Choroid plexus epithelial cell (primary cell): ENCODE measurements around the gene ASAH2.

DNA sequence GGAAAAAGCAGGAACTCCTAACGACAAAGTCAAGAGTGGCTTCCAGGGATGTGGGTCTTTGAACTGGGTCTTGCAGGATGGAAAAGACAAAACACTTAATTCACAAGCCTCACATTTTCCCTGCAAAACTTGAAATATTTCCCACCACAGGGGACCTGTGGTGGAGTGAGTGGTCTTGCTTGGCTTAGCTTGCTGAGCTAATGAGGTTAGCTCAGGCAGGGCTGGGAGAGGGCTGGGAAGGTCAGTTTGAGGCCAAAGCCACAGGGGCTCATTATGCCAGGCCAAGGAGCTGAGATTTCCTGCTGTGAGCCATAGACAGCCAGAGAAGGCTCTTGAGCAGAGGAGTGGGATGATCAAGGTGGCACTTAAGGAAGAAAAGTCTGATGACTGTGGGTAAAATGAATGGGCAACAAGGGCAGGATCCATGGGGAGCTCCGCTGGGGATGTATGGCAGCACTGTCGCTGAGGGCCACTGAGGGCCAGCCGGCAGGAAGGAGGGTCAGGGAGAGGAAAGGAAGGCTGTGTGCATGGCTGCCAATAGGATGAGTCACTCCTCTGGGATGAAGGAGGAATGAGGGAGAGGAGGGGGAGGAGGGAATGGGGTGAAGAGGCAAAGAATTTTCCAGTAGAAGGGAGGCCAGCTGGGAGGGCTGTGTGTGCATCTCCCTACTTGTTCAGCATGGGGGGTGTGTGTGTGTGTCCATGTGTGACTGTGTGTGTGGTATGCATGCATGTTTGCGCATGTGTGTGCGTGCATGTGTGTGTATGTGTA lies 18.6 kb upstream of the ZNF488 start:
- RRBS: no CpG with 5 or more reads among the region's 6 CpGs

DNA sequence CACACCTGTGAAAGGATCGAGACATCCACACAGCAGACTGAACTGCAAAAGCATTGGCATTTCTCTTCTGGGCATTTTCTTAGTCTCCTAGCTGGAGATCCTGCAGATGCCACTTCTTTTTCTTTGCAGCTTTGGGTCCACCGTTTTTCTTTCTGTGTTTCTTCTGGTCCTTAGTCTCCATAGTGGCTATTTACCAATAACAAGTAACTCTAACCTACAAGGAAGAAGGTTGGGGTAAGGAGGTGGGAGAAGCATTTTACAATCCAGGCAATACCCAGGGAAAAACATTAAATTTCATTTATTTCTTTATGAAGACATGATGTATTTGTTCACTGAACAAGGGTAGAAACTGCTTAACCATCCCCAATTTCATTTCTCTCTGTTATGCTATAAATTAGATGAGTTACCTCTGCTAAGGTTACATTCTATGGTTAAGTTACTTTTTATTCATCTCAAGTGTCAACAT lies 28.3 kb upstream of the AGAP9 start:
- RRBS: no CpG with 5 or more reads among the region's 2 CpGs

DNA sequence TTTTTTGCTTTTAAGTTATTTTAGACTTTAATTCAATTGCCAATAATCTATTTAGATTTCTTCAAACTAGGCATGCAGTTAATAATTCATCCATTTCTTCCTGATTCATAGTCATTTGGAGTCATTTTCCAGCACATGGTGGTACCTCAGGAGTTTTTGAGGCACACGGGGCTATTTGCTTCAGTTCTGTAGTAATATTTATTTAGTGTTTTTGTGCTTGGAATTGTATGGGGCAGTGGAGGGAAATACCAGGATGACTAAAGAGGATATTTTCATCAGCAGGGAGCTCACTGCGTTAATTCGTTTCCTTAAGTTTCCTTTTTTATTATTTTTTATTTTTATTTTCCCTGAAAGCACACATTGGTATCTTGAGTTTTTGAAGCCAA lies 57.5 kb downstream of the MAPK8 start:
- RRBS: no CpG with 5 or more reads among the region's 3 CpGs

DNA sequence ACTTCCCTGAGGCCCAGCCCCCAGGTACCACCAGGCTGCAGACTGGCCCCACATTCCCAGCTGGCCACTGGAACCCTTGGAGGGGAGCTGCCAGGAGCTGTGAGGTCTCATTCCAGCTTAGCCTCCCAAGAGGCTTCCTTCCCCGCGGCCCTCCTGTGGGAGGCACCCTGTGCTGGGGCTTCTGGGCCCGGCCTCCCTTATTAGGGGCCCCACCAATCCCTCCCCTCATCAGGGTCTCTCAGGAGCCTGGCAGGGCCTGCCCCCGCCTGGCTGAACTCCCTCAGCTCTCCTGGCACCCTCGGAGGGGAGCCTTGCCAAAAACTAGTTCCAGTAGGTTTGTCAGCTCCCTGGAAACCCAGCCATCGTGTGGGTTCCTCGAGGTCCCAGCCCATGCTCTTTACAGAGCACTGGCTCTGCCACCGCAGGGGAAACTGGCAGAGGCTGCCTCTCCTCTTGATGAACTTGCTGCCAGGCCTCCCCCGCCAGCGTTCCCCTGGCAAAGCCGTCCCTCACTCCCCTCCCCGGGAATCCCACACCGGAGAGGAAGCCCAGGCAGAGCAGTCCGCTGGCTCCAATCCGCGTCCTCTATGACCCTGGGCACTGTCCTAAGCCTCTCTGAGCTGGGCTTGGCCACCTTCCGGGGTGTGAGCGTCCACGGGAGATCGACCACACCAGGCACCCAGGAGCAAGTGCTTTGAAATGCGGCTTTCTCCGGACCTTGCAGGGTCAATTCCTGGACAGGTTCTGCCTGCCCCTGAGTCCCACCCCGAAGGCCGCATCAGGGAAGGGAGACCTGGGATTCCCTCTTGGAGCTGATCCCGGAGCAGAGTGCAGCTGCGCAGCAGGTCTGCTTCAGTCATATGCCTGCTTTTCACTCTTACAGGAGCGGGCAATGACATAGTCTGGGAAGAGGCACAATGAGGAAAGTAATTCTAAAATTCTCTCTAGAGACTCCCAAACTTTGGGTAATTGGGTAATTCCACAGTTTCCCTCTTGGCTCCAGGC lies 139.7 kb downstream of the ARHGAP22 start:
- RRBS: 87% methylated on average over 9 of the region's 27 CpGs

DNA sequence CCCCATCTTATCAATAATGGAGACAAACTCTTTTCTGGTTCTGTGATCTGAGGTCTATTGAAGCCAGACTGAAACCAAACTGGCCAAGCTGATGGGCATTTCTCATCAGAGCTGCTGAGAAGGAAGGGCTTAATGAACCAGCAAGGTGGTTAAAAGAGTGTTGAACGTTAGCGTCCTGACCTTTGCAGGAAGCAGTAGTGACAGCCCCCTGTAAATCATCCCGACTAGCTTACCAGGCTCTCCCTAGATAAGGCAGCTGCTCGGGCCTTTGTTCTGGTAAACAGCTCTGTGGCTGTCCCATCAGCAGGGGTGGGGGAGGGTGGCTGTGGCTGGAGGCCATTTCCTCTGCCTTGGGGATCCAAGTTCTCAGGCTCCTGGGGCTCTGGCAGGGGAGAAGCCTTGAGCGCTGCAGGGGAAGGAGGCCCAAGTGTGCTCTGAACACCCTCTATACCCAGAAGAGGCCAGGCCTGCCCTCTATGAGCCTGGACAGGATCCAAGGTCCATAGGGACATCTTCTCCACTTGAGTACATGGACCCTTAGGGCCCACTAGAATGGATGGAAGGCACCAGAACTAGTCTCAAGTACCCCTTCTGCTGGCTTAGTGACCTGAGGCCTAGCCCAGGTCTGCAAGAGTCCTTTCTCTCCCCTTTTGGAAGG lies 134.7 kb downstream of the ARHGAP22 start:
- RRBS: no CpG with 5 or more reads among the region's 5 CpGs

DNA sequence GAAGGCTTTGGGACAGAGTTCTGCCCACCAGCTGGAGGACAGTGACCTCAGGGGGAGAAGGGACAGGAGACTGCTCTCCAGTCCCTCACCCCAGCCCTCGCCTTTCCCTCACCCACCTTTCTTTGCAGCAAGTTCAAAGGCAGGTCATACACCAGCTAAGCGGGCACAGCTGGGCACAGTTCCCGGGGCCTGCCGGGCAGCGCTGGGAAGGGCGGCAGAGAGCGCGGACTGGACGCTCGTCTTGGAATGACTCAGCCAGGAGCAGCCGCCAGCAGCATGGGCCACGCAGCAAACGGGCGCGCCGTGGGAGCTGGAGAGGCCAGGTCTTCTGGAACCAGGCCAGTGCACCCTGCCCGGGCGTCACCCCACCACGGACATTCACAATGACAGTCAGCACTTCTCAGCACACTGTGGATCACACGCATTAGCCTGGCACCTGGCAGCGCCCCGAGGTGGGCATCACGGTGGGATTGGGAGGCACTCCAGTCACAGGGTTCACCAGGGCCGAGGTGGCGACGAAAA lies 29.2 kb upstream of the WDFY4 start:
- RRBS: no CpG with 5 or more reads among the region's 26 CpGs

DNA sequence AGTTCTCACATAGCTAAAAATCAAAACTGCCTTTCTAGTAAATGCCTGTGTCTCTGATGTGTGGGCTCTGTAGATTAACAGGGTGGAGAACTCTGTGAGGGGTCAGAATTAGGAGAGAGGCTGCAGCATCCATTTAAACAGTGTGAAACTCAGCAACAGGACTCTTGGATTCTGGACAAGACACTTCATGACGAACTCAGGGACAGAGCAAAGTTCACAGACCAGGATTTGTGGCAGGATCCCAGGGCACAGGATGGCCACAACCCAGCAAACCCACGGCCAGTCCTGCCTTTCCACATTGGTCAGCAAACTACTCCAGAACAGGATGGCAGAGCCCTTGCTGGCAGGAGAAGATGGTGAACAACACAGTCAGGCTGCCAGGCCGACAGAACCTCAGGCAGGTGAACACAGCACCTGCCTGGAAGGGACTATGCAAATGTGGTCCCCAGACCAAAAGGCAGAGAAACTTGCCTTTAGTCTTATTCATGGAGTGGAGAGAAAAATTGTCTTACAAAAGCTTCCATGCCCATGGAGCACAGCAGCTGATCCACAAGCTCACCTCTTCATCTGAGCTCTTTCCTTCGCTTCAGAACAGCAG lies 34.3 kb downstream of the VSTM4 start:
- RRBS: no CpG with 5 or more reads among the region's 4 CpGs

- RRBS: no CpG with 5 or more reads among the region's 16 CpGs
Measured at GRCh38 chr10:49172642-49173806, 15.2 kb downstream of the TMEM273 start.

GRCh38 chr10:49759832-49760170 lies 2.3 kb downstream of the OGDHL start:
- RRBS: no CpG with 5 or more reads among the region's 1 CpG

- RRBS: no CpG with 5 or more reads among the region's 4 CpGs
Measured at GRCh38 chr10:50248187-50248615, 3.1 kb downstream of the ASAH2 start.

DNA sequence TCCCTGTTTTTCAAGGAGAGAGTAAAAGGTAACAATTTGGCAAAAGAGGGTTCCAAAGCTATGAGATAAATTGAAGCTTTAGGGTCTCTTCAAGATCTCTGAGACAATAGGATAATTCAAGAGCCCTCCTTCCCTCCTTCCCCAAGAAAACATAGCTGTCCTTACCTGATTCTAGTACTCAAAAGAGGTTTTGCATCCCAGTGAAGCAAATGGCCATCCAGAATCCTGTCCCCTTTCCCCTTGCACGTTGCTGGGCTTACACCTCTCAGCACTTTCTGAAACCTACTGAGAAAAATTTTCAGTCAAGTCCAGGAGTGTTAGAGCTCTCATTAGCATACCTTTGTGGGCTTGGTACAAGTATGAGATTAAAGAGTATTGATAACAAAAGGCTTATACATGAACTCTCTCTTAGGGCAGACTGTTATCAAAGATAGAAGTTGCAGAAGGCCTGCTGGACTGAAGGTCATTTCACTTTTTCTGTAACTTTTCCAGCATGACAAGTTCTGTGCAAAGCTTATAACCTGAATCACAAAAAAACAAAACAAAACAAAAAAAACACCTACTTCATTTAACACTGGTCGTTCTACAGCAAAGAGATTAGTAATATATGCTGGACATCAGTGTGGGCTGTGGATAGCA lies at the start of gene ASAH2:
Gene ASAH2 (minus strand): TSS at position 287 of the 639 bp plus-strand sequence.
- RRBS: no CpG with 5 or more reads among the region's 2 CpGs

GRCh38 chr10:50333040-50334128 lies 82.1 kb upstream of the ASAH2 start:
- RRBS: no CpG with 5 or more reads among the region's 2 CpGs

DNA sequence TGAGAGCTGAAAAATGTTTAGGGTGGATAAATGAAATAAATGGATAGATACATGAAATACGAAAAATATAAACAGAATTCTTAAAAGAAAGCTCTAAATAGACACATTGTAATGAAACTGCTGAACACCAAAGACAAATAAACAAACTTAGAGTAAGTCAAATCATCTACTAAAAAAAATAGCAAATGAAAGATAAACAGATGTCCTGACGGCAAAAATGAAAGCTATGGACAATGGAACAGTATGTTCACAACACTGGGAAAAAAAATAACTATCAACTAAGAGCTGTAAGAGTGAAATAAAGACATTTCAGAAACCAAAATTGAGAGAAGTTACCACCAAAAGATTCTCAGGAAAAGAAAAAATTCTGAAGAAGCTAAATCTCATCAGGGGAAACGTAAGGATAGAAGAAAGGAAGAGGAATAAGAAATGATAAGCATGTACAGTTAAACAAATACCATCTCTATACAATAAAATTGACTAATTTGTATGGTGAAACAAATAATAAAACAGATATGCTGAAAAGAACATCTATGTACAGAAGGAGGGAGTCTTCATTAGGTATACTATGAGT lies 106.0 kb downstream of the SGMS1 start:
- RRBS: no CpG with 5 or more reads among the region's 3 CpGs

DNA sequence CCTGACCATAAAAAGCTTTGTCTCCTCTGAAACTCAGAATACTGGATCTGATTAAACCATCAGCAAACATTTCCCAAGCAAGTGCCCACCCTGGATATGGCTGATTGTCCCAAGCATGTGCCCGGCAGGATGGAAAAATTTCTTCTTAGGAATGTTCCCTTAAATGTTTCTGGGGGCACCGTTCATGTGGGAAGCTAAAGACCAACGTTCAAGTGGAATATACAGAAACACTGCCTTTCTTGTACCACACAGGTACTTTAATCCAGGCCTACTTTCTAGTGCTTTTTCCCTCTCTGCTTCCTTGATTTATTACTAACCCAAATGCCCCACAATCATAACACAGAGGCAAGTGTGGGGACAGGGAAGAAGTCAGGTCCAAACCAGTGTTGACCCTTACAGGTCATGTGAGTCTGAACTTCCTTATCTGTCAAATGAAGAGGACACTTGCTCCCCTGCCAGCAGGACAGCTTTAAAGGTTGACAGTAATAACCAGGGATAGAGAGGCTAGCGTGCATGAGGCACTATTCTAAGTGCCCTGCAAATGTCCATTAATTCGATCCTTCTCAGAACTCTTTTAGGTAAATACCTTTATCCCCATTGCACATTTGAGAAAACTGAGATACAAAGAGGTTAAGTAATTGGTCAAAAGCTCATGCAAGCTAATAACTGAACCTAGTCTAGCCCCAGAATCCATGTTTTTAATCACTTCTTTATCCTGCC lies 41.1 kb downstream of the SGMS1 start:
- RRBS: no CpG with 5 or more reads among the region's 5 CpGs

DNA sequence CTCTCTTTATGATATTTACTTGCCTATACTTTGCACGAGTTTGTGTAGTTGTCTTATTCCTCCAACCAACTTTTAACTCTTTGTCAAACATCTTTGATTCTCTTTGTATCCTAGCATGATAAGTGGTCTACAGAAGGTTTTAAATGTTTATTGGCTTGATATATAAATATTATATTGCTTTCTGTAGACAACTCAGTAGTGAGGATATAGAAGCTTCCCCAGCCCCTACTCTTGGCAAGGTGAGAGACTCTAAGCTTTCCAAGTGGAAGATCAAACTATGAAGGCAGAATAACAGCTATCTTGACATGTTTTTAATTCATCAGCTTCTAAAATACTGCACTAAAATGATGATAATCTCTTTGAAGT lies 65.6 kb downstream of the A1CF start:
- RRBS: no CpG with 5 or more reads among the region's 1 CpG

GRCh38 chr10:51609344-51609933 lies 90.0 kb downstream of the CSTF2T start:
- RRBS: no CpG with 5 or more reads among the region's 2 CpGs

GRCh38 chr10:51879136-51879673 lies 179.8 kb upstream of the CSTF2T start:
- RRBS: no CpG with 5 or more reads among the region's 1 CpG

DNA sequence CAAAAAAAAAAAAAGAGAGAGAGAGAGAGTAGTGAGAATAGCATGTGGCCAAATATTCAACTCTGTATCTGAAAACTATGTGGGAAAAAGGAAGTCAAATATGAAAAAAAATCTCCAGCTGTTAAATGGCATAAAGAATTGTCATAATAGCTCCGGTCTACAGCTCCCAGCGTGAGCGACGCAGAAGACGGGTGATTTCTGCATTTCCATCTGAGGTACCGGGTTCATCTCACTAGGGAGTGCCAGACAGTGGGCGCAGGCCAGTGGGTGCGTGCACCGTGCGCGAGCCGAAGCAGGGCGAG lies 80.9 kb upstream of the DKK1 start:
- RRBS: no CpG with 5 or more reads among the region's 13 CpGs

DNA sequence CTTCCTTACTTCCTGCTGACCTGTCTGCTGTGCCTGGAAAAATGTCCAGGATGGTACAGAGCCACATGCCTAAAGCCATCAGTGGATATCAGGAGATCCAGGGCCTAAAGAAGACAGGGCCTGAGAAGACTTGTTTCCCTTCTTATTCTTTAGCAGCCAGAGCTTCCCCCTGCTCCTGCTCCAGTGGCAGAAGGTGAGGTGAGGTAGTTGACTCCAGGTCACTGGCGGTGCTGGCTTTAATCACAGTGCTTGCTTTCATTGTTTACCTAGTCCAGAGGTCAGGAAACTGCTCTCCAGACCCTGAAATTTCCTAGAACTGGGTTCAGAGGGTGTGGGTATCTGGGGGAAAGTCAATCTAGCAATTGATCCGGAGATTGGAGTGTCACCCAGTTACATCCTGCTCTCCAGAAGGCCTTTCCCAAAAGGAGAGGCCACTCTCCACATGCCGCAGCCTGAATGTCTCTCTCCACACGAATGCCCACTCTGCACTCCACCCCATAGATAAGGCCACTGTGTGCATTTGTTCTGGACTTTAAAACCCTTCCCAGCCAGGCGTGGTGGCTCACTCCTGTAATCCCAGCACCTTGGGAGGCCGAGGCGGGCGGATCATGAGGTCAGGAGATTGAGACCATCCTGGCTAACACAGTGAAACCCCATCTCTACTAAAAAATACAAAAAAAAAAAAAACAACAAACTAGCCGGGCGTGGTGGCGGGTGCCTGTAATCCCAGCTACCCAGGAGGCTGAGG lies 2.1 kb upstream of the MBL2 start:
- RRBS: no CpG with 5 or more reads among the region's 11 CpGs

- RRBS: no CpG with 5 or more reads among the region's 9 CpGs
Measured at GRCh38 chr10:53000709-53001237, 228.2 kb upstream of the MBL2 start.